Metastatic Liver Carcinoma in the Lung (tissue), 2 donors: ENCODE data around the gene GOLT1A.

DNA sequence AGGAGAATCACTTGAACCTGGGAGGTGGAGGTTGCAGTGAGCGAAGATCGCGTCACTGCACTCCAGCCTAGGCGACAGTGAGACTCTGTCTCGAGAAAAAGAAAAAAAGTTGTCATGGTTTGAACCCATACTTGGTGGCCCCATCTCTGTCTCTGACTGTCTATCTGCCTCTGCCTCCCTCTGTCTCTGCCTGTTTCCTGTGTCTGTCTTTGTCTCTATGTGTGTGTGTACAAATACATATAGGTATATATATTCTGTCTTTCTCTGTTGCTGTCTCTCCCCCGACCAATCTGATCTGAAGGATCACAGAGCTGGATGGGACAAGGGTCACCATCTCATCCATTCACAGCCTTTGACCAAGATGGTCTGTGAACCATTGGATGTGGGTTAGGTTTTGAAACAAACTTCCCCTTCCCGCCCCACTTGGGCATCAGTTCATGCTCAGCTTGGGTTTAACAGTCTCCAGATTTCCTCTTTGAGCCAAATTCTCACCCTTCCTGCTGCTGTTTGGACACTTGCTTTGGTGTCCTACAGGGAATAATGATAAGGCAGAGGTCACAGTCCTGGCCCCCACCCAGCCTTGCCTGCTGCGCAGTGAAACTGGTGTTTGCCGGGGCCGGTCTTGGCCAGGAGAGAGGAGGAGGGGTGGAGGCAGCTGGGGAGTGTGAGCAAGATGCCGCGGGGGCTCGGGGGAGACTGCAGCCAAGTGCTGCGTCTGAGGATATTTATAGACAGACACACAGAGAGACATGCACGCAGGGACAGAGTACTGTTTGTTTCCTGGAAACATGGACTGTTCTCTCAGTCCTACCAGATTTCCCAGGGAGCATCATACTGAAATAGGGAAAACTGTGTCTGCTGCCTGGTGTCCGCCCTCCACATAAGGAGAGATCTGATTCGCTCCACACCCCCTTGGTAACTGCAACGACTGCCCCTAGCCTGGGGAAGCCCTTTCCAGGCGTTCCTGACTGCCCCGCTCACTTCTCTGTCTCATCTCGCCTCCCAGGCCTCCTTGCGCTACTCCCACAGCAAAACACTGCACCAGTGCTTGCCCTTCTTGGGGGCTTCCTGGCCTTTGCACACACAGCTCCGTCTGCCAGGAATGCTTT is 27.0 kb upstream of the BTG2 start:
- PRO-cap, 2 experiments = peak in 1 of 2 experiments; most common plus-strand start position 980 of the sequence (in 1); most common minus-strand start position 602 of the sequence (in 1)

DNA sequence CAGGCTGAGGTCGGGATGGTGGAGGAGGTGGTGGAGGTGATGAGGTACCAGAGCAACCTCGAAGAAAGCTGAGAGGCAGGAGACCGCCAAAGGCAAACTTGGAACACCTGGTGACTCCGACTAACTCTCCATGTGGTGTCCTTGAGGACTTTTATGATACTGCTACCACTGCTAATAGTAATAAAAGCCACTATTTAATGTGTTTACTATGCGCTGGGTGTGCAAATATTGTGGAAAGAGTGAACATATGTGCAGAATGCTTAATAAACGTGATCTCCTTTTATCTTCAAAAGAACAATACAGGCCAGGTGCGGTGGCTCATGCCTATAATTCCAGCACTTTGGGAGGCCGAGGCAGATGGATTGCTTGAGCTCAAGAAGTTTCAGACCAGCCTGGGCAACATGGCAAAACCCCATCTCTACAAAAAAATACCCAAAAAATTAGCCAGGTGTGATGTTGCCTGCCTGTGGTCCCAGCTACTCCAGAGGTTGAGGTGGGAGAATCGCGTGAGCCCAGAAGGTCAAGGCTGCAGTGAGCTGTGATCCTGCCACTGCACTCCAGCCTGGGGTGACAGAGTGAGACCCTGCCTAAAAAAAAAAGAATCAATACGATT is 16.7 kb upstream of the BTG2 start:
- PRO-cap, 2 experiments = no peak in any of the 2 experiments

DNA sequence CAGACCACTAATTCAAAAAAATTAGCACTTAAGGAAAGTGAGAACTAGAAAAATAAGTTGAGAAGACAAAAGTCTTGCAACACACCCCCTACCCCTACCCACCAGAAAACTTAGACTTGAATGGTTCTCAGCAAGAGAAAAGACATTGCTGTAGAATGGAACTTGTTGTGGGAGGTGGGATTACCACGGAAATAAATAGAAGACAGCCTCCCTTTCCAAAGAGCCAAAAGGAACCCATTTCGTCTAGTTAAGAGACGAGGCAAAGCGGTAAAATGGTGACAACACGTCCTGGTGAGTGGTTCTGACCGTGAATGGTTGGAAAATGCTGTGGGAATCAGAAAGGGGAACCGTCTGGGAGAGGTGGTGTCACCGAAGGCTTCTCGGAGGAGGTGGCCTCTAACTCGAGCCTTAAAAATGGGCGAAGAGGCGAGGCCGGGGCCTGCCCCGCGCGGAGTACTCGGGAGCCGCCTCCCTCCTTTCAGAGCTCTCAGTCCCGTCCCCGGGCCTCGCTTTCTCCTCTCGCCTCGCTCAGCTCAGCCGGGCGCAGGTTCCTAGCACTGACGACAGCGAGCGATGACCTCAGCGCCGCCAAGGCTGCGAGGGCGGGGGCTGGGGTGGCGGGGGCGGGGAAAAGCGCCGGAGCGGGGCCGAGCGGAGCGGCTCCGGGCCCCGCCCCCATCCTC is 427 bp upstream of the BTG2 start:
- PRO-cap, 2 experiments = peak in 2 of 2 experiments; most common minus-strand start position 530 of the sequence (in 2)

GRCh38 chr1:203305864-203306027 is 427 bp downstream of the BTG2 start:
- PRO-cap, 2 experiments = no peak in any of the 2 experiments

GRCh38 chr1:203306028-203306970 is 980 bp downstream of the BTG2 start:
- PRO-cap, 2 experiments = peak in 2 of 2 experiments; most common plus-strand start chr1:203306568 (in 1); most common minus-strand start chr1:203306656 (in 2)

DNA sequence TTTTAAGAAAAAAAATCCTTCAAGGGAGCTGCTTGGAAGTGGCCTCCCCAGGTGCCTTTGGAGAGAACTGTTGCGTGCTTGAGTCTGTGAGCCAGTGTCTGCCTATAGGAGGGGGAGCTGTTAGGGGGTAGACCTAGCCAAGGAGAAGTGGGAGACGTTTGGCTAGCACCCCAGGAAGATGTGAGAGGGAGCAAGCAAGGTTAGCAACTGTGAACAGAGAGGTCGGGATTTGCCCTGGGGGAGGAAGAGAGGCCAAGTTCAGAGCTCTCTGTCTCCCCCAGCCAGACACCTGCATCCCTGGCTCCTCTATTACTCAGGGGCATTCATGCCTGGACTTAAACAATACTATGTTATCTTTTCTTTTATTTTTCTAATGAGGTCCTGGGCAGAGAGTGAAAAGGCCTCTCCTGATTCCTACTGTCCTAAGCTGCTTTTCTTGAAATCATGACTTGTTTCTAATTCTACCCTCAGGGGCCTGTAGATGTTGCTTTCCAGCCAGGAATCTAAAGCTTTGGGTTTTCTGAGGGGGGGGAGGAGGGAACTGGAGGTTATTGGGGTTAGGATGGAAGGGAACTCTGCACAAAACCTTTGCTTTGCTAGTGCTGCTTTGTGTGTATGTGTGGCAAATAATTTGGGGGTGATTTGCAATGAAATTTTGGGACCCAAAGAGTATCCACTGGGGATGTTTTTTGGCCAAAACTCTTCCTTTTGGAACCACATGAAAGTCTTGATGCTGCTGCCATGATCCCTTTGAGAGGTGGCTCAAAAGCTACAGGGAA is 2.5 kb downstream of the BTG2 start:
- PRO-cap, 2 experiments = no peak in any of the 2 experiments

DNA sequence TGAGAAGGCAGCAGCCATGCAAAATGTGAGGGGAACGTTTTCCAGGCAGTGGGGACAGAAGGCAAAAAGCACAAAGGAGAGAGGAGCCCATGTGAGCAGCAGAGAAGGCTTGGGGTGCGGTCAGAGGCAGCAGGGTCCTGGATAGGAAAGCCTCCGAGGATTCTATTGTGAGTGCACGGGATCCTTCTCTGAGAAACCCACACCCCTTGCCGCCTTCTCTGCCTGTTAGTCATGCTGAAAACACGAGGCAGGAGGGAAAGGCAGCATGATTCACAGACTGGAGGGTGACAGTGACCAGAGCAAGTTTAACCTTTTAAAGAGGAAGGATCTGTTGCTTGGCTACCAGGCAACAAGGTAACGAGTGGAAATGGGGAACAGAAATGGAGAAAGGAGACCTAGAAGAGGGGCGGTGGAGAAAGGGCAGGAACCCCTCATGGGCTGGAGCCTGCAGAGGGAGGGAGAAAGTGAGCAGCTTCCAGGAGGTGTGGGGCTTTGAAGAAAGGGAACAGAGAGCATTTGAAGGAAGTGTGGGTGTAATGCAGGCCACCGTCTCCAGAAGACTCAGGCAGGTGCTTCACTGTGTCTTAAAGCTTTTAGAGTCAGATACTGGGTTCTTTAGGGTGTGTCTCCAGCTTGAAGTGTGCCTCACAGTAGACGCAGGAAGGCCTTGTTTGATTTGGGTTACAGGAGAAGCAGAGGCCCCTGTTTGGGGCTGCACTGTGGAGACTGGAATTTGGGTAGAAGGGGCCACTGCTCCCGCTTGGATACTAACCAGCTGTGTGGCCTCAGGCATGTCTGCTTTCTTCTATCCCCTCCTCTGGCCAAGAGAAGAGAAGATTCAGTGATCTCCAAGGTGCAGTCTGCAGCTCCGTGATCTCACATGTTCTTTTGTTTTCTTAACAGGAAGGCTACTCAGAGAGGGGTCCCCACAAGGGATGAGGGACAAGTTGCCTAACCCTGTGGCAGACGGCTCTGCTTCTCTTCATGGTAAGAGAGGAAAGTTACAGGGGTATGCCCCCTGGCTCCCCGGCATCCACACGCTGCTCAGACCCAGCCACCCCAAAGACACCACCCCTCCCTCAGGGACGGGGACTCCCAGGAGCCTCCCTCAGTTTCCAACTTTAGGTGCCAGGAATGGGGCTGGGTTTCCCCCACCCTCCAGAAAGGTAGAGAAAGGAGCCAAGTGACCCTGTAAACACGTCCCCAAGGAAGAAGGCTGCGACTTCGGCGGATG is 19.2 kb downstream of the OPTC start:
- PRO-cap, 2 experiments = no peak in any of the 2 experiments

DNA sequence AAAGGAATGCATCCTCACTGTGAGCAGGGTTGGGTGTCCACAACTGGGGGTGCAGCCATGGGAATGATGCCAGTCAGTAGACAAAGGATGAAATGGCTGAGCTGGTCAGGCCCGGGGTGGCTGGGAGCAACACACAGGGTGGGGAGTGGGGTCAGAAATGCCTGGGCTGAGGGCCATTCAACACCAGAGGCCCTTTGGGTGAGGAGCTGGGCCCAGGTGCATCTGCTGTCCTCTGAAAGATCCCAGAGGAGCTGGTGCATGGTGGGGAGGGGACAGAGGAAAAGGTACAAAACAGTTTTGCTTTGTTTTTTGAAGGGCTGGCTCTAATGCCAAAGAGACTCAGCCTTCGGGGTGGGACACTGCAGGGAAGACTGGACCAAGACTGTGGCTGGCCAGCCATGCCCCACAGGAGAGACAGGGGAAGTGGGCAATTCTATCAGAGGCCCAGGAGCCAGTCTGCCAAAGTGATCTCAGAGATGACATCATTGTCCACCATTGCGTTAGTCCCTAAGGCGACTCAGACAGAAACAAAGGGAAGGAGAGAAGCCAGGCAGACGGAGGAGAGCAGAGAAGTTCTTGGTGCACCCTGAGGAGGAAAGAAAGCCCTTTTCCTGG is 26.2 kb downstream of the OPTC start:
- PRO-cap, 2 experiments = peak in 1 of 2 experiments; most common plus-strand start position 530 of the sequence (in 1)

GRCh38 chr1:203592762-203593130 is 33.9 kb upstream of the ATP2B4 start:
- PRO-cap, 2 experiments = no peak in any of the 2 experiments

- PRO-cap, 2 experiments = no peak in any of the 2 experiments
Measured at GRCh38 chr1:203638883-203639506, 12.4 kb downstream of the ATP2B4 start.

DNA sequence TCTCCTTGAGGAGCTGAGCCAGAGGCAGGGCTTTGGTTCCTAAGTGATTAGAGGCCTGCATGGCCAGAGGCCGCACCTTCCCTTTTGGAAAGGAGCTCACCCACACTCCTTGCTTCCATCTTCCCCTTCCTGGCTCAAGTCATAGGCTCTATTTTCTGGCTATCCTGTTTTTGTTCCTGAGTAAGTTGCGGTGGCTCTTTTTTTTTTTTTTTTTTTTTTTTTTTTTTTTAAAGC is 45.4 kb downstream of the ATP2B4 start:
- PRO-cap, 2 experiments = no peak in any of the 2 experiments

DNA sequence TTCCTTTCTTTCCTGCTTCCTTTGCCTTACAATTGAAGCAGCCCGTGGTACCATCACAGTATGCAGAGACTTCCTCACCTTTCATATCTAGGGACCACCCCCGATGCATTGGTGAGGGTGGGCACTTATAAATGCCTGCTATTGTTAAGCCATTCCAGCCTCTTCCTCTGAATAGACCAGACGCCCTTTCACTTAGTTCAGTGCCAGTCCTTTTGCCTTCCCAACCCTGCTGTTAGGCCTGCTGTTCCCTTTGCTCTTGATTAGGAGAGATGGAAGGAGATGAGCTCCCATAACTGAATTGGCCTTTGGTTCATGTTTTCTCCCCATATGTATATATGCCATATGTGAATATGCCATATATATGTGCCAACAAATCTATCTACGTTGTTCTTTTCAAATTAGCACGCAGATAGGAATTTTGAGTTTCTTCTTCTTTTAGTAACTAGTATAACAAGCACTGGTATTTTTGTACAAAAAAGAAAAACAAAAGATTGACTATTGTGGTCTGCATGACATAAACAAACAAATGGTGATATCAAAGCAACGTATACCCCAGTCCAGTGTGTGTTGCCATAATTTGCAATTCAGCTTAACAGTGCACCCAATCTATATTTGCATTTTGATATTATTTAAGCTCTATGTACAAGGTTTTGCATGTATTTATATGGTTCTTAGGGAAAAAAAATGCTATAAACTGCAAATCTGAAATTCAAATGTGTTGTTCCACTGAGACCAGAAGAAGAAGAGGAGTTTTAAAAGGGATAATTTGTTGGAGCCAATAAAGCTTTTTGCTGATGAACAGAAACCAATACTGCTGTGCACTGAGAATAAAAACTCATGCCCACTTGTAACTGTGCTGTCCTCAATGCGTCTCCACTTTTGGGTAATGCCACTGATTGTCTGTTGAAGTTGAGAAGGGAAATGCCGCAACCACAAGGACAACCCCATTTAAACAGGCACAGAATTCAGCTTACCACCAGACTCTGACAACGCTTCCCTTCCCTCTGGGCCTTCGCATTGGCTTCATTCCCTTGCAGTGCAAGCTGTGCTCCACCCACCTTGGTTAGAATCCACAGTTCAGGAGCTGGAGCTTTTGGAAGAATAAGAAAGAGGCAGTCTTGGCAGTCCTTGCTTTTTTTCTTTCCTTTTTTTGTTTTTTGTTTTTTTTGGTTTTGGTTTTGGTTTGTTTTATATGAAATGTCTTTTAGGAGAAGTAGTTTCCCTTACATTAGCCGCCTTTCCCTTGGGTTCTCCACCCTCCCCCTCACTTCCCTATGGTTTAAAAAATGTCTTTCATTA is 21.3 kb upstream of the LAX1 start:
- PRO-cap, 2 experiments = no peak in any of the 2 experiments

DNA sequence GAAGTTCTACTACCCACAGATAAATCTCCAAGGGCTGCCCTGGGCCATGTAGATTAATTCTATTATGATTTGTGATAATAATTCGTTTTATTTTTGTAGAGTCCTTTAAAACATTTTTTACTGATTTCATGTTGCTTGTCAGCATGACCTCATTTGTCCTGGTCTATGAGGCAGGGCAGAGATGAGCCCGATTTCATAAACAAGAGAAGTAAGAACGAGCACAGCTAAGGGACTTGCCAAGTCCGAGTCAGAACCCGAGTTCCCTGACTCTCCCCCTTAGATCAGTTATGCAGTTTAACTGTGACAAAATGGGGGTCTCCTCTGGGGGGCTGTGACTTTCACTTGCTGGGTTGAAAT is 31.1 kb upstream of the SOX13 start:
- PRO-cap, 2 experiments = no peak in any of the 2 experiments

DNA sequence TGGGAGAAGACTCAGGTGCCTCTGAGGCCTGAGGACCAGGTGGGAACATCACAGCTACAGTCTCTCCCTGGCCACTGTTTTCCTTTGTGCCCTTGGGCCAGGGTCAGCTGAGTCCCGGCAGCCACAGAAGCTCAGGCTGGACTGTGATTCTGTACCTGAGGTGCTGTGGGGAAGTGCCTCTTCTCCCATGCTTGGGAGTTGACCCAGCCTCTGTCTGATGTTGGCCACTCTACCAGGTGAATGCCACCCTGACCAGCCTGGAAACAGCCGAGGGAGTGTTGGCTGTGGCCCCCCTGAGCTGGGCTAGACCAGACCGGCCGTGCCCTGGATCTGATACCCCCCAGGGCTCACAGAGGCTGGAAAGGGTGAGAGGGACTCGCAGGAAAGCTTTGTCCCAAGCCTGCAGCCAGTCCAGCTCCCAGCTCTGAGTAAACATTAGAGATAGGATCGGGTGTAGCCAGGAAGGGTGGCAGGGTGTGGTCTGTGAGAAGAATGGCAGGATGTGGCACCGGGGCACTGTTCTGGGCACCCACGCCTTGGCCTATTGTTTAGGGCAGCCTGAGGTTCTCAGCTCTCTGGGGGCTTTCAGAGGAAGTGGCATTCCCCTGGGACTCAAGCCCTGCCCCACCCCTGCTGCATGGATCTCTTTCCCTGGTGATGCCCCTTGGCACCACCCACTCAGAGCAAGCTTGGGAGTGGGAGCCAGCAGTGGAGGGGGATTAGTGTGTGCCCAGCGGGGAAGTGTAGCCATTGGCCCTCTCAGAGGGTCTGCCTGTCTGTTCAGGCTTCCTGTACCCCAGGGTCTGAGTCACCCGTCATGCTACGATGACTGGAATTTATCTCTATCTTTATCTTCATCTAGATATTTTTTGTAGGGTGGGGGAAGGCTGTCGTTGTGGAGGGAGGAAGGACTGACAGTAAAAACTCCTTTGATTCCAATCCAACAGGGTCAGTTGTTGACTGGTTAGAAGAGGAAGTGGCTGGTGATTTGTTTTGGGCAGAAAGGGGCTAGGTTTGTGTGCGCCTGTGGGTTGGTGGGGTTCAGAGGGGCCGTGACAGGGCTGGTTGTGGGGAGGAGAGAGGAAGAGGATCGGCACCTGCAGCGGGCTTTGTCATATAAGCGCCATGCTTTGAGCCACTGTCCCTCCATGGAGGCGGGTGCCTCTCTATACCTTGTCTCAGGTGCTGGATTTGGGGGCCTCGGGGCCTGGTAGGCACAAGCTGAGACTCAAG is 31.5 kb downstream of the SOX13 start:
- PRO-cap, 2 experiments = peak in 1 of 2 experiments; most common minus-strand start position 426 of the sequence (in 1)

- PRO-cap, 2 experiments = no peak in any of the 2 experiments
Measured at GRCh38 chr1:204121725-204122311, 30.0 kb downstream of the ETNK2 start.

GRCh38 chr1:204142230-204142800 is 9.5 kb downstream of the ETNK2 start:
- PRO-cap, 2 experiments = peak in 1 of 2 experiments; most common plus-strand start chr1:204142633 (in 1)

GRCh38 chr1:204213567-204214763 is at the start of gene GOLT1A:
Gene GOLT1A (minus strand): TSS chr1:204213988.
- PRO-cap, 2 experiments = peak in 1 of 2 experiments; most common plus-strand start chr1:204214171 (in 1); most common minus-strand start chr1:204213978 (in 1)

GRCh38 chr1:204257144-204257797 is 43.5 kb upstream of the GOLT1A start:
- PRO-cap, 2 experiments = no peak in any of the 2 experiments

GRCh38 chr1:204273042-204273727 is 59.4 kb upstream of the GOLT1A start:
- PRO-cap, 2 experiments = no peak in any of the 2 experiments

DNA sequence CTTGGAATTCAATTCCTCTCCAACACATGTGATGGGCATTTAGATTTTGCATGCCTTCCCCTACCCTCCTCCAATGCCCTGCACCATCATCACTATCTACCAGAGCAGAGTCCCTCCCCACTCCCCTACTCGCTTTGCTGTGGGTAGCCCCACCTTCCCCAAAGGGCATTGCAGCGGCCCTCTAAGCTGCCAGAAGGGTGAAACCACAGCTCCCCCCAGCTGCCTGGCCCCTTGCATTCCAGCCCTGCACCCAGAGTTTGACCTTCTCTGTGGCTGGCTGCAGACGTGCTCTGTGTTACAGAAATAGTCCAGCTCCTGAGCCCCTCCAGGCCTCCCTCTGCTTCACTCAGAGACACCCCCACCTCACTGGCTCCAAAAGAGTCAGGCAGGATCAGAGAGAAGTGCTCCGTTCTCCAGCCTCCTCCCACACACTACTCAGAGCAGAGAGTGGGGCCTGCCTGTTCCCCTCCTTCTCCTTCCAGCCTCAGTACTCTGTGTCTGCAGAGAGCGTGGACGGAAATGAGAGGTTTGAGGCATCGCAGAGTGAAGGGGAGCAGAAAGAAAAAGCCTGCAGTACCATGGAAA is 63.3 kb downstream of the PLEKHA6 start:
- PRO-cap, 2 experiments = no peak in any of the 2 experiments